ENCODE measurements around a stretch of chr2.

- RRBS = no CpG with 5 or more reads among the region's 6 CpGs
These were observed 7.0 kb upstream of the LBH start for GRCh38 chr2:30224234-30224790.

DNA sequence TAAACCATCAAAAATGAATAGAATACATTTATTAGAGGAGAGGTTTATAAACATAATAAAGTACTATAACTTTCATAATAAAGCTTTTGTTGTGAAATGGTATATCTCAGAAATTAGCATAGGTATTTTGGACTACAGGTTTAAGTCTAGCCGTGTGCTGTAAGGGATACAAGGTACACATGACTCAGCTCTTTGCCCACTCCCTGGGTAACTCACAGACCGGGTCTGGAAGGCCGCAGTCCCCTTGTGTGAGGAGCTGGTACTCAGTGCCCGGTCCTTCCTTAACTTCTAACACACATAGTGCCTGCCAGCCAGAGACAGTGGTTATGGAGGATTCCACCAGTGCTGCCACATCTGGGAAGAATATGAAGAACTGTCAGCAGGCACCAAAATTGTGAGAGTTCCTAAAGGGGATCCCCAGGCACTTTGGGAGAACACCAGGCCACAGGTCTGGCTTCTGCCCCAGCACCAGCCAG is 29.2 kb downstream of the CAPN13 start:
- RRBS = 80% methylated on average over 3 of the region's 4 CpGs

DNA sequence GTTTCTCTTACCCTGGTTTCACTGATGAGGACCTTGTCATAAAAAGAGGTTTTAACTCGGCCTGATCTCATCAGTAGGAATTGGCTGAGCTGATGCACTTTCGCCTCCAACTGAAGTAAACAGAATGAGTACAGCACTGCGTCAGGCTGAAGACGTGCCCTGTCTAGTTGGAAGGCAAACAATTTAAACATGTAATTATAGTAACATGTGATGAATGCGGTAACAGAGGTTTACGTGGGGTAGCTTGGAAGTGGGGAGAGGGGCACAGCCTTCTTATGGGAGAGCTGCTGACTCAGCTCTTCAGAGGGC is 6.4 kb upstream of the EHD3 start:
- RRBS = no CpG with 5 or more reads among the region's 6 CpGs

- RRBS = no CpG with 5 or more reads among the region's 13 CpGs
These were observed 84.5 kb downstream of the EHD3 start for GRCh38 chr2:31318122-31319255.

GRCh38 chr2:31319678-31320320 is 85.8 kb downstream of the EHD3 start:
- RRBS = no CpG with 5 or more reads among the region's 5 CpGs

GRCh38 chr2:31430092-31430470 is 15.5 kb upstream of the XDH start:
- RRBS = no CpG with 5 or more reads among the region's 4 CpGs

- RRBS = no CpG with 5 or more reads among the region's 2 CpGs
These were observed 127.7 kb upstream of the SRD5A2 start for GRCh38 chr2:31708403-31708806.

DNA sequence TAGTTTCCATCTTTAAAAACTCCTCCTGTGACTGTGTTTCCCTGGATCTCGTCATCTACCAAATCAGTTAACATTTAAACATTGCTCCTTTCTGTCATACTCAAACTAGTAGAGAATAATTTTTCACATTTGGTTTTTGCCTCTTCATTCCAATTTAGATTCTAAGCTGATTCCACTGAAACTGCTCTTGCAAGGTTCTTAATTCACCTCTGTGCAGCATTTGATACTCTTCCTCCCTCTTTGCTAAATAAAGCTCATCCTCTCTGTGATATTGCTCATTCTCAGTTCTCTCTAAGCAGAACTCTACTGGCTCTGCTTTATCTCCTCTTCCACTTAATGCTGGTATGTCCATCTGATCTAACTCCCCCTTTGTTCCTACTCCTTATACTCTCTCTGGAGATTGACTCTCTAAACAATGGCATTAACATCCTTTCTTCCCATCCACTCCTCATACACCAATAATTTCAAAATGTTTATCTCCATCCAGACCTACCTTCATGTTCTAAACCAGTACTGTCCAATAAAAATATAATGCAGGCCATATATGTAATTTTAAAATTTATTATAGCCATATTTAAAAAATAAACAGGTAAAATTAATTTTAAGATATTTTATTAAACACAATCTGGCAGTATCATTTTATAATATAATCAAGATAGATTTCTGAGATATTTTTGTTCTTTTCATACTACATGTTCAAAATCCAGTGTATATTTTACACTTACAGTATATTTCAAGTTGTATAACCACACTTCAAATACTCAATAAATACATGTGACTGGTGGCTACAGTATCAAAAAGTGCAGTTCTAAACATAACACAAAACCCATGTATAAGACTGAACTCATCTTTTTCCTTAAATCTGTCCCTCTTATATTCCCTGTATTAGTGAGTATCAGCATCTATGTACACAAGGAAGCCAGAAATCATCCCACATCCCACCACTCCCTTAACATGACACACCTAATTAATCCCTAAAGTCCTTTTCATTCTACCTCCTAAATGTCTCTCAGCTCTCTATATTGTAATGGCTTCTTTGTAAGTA is 131.5 kb downstream of the MEMO1 start:
- RRBS = no CpG with 5 or more reads among the region's 1 CpG

DNA sequence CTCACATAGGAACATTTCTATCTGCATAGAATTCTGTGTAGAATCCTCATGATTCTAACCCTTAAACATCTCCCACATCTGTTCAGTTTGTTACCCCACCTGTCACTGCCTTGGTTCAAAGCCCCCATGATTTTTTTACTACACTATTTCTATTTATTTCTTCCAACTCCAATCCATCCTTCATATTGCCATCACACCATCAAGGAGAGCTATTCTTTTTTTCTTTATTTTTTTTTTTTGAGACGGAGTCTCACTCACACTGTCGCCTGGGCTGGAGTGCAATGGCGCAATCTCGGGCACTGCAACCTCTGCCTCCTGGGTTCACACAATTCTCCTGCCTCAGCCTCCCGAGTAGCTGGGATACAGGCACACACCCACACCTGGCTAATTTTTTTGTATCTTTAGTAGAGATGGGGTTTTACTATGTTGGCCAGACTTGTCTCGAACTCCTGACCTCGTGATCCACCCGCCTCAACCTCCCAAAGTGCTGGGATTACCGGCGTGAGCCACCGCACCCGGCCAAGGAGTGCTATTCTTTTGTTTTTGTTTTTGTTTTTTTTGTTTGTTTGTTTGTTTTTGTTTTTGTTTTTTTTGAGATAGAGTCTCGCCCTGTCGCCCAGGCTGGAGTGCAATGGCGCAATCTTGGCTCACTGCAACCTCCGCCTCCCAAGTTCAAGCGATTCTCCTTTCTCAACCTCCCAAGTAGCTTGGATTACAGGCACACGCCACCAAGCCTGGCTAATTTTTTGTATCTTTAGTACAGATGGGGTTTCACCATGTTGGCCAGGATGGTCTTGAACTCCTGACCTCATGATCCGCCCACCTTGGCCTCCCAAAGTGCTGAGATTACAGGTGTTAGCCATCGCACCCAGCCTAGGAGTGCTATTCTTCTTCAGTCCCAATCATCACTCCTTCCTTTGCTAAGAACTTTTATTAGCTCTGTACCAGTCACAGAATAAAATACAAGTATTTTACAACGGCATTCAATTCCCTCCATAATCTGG is 104.8 kb downstream of the MEMO1 start:
- RRBS = no CpG with 5 or more reads among the region's 21 CpGs

GRCh38 chr2:31930211-31930644 is 80.6 kb downstream of the MEMO1 start:
- RRBS = no CpG with 5 or more reads among the region's 2 CpGs

DNA sequence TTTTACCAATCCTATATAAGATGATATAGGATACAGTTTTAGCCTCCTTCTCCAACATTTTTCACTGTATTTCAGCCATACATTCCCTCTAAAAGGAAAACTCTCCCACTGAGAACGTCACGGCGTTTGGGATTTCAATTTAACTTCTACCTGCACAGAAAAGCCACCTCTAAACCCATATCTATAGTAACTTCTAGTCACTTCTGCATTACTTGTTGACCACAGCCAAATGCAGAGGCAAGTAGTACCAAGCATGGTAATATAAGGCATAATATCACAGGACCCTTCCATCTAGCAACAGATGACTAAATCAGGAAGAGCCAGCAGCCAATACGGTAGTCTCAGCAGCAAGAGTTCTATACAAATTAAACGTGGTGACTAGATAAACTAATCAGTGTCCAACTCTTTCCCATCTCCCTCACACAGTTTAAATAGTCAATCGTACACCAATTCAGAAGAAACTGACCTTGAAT is 30.2 kb downstream of the MEMO1 start:
- RRBS = no CpG with 5 or more reads among the region's 6 CpGs

- RRBS = no CpG with 5 or more reads among the region's 1 CpG
These were observed 2.2 kb downstream of the SPAST start for GRCh38 chr2:32065490-32065940.

DNA sequence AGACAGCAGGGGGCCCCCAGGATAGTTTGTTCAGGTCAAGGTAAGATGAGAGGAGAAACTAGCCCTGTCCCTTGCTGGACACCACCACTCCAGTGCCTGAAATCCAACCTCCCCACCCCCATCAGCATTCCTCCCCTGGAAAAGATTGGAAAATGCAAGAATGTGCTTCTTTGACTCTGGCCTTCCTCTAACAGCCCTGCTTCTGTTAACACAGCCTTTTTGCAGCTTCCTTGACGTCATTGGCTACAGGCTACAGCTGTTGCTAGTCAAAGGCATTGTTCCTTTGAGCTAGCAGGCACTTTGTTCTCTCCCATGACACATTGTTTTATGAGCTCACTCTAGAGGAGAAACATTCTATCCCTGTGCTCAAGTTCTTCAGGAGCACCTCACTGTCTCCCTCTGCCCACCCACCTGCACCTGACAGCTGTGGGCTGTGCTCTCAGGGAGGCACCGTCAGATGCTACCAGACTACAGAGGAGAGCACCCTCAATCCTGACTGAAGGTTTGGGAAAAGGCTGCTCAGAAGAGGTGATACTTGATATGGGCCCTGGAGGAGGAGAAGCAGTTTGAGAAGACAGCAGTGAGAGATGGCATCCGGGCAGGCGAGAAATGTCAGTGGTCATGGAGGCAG is 19.9 kb upstream of the LTBP1 start:
- RRBS = no CpG with 5 or more reads among the region's 4 CpGs

GRCh38 chr2:33242750-33243399 is 233.6 kb upstream of the RASGRP3 start:
- RRBS = no CpG with 5 or more reads among the region's 1 CpG

DNA sequence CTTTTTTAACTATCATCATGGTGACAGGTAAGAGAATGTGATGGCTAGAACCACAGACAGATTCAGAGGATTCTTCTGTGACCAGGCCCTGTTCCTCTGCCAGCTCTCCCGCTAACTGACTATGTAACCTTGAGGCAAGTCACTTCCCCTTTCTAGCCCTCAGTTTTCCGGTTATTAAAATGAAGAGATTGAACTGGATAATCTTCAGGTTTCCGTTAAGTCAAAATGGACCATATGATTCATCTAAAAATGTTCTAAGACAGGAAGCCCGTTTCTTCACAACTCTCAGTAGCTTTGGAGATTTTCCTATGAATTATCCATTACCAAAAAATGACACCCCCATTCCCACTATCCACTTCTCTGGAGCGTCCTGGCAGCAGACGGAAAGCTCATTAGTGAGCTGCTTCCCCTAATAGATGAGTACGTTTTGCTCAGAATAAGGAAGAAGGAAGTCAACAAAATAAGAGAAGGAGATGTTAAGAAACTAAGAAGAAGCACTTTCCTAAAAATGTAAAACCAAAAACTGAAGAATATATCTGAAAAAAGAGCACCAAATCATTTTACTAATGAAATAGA is 140.1 kb upstream of the RASGRP3 start:
- RRBS = no CpG with 5 or more reads among the region's 7 CpGs

DNA sequence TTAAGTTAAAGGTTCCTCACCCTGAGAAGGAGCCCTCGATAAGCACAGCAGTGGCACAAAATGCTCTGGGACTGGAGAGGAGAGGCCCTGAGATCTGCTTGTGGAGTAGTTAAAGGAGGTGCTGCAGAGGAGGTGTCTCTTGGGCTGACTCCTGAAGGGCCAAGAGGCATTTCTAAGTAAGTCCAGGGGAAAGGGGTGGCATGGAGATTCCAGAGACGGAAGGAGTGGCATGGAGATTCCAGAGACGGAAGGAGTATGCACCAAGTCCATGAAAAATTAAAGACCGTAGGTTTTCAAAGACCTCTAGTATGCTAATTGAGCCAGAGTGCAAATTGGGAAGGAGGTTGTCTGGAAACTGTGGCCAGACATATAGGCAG is 137.9 kb upstream of the RASGRP3 start:
- RRBS = no CpG with 5 or more reads among the region's 4 CpGs

DNA sequence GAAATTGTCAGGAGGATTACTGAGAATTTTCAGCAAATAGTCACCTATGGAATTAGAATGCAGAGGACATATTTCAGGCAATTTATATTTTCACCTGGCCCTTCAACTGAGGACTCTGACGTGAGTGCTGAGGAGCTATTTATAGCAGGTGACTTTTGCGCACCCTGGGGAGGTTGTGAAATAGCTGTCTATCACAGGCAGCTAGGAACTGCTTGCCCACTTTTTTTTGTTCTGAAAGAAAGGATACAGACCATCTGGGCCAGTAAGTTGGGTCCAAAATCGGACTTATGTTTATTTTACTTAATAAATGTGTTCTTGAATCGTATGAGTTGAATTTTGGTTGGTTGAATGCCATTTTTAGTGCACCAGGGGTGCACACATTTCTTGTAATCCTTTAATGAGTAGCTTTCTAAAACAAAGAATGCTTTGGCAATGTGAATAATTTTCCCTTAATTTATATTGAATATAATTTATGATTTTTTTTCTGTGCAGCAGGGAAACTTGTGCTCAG is 18.5 kb upstream of the RASGRP3 start:
- RRBS = no CpG with 5 or more reads among the region's 4 CpGs

DNA sequence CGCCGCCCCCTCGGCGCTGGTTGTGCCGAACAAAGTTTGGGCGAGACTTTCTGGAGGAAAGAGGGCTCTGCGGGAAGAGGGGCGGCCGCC is 930 bp downstream of the CRIM1 start:
- RRBS = no CpG with 5 or more reads among the region's 9 CpGs

DNA sequence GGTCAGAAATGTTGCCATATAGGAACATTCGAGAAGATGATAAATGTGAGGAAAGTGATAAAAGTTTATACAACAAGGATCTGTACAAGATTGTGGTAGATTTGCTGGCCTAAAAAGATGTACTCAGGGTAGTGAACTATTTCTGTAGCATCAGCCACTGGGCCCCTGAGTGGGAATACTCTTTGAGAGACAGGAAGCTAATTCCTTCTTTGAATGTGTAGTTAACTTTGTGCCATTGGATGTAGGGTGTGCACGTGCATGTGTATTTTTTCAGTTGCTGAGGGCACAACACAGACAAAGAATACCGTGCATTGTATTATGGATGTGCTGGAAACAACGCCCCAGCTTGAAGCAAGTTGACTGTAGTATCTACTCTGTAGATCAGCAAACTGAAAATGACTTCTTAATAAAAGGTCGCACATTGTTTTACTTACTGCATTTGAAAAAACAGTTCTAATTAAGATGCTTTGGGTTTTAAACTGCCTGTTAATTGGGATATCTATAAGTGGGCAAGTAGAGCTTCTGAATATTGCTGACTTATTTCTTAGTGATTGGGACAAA is 14.1 kb downstream of the CRIM1 start:
- RRBS = no CpG with 5 or more reads among the region's 5 CpGs

- RRBS = no CpG with 5 or more reads among the region's 13 CpGs
These were observed 56.3 kb downstream of the CRIM1 start for GRCh38 chr2:36411767-36412395.